ENCODE results near the gene ASCL4.

- PRO-cap = no peak
Observed at GRCh38 chr12:106146159-106146538, 7.4 kb upstream of the NUAK1 start.

GRCh38 chr12:106268969-106269499 lies 21.2 kb upstream of the CKAP4 start:
- PRO-cap = no peak

DNA sequence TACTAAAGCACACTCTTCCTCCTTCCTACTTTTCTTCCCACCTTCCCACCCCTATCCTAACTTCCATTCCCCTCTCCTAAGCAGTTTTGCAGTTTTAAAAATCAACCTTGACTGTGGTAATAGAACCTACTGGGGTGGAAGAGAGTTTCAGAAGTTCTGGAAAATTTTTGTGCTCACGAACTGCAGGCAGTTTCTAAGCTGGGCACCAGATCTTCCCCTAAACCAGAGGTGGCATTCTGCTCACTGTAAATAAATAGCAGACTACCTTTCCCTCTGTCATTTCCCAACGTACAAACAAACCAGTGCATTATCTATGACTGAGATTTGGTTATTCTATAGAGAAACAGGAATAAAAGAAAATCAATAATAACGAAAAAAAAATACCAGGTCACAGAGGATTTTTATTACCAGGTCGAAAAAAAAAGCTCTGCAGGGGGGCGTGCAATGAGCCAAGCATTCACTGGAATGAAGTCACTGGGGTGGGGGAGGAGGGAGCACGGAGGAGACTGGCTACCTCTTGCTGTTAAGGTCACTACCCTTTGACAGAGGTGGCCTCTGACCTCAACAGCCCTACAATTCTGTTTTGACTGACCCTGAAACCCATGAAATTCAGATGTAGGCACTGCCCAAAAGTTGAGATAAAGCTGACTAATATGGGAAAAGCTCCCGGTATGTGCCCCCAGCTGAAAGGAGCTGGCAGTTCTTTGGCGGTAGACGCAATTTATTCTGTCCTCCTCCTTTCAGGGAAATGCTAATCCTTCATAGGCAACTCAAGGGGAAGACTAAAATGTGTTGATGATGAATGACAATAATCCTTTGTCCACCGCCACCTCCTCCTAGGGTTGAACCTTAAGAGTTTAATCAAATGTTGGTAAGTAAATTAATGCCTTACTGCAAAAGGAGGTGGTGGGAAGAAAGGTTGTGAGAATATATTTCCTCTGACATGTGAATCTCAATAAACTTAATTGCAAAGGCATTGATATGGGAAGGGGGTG lies 6.6 kb upstream of the RIC8B start:
- PRO-cap = no peak

DNA sequence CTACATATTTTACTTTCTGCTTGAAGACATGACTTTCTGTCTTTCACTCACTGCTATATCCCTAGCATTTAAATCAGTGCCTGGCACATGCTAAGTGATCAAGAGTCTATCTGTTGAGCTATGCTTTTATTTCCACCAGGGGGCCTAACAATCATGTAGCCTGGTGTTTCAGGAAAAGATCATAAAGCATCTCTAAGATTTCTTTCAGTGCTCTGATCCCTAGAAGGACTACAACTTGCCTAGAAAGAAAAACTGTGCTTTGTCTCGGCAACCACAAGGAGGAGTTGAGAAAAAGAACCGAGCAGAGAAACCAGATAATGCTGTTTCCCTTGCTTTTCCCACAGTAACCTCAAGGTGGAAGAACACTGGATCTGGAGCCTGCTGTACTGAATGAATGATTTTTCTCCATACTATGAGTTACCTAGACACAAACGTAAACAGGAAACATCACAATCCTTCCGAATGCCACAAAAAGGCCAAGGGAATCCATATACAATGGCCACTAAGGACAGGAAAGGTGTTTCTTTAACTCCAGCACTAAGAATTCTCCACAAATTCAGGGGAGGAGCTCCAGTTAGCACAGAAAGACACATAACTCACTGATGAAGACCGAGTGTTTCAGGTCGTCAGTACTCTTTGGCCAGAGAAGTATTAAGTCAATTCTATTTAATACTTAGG lies 1.2 kb downstream of the CRY1 start:
- PRO-cap = bidirectional peak, plus-strand start at position 343 of the sequence, minus-strand start at position 345 of the sequence

- PRO-cap = no peak
Observed at GRCh38 chr12:107214396-107214727, 103.9 kb upstream of the ABTB3 start.

- PRO-cap = no peak
Observed at GRCh38 chr12:107348938-107349337, 30.7 kb downstream of the ABTB3 start.

DNA sequence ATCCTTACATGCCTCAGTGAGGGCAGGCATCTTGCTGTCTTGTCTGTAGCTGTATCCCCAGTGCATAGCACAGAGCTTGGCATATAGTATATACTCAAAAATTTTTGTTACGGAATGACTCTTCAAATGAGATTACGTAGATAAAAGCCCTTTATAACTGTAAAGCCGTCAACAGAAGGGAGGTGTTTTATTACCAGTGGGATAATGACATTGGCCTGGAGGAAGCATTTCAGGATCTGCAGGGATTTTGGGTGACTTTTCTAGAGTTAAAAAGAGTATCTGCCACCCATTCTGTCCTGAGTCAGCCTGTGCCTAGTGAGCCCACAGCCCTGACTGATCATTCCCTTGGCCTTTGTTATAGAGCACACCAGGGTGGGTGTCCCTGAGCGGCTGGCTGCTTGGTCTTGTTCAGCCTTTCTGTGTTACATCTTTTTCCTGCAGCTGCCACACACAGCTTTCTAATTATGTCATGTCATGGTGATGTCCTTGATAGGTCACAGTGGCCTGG lies 68.2 kb downstream of the ABTB3 start:
- PRO-cap = no peak

- PRO-cap = no peak
Observed at GRCh38 chr12:107540598-107540815, 145.1 kb upstream of the PWP1 start.

- PRO-cap = no peak
Observed at GRCh38 chr12:107601836-107602260, 83.8 kb upstream of the PWP1 start.

GRCh38 chr12:107660115-107660556 lies 25.5 kb upstream of the PWP1 start:
- PRO-cap = no peak

GRCh38 chr12:107660728-107661289 lies 24.8 kb upstream of the PWP1 start:
- PRO-cap = no peak

- PRO-cap = no peak
Observed at GRCh38 chr12:107711873-107712601, 26.4 kb downstream of the PWP1 start.

DNA sequence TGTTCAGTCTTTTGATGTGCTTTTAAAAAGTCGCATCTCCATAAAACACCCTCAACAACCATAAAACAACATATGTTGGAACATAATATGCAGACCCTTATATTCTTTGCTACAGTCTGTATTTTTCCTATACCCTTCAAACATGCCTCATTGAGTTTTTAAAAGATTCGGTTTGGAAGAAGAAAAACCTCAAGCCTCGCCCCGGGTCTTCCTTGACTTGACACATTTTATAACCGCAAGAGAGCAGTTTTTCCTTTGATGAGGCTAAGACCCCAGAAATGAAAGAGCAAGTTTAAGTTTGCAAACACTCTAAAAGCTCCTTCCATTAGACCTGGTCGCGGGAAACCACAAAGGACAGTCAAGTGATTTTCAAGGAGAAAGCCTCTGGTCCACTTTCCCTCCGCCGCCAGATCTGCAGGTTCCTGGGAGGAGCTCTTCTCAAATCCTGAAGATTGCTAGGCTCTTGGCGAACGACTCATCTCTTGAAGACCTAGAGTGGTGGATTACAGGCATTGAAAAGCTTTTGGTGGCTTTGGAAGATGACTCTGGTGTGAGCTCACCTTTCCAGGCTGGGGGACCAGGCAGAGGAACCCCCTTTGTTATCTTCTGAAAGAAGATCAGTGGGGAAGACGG lies at the start of gene ASCL4:
Gene ASCL4 (plus strand): TSS at position 391 of the 633 bp plus-strand sequence.
- PRO-cap = no peak

- PRO-cap = no peak
Observed at GRCh38 chr12:107780291-107780754, 5.8 kb downstream of the ASCL4 start.

DNA sequence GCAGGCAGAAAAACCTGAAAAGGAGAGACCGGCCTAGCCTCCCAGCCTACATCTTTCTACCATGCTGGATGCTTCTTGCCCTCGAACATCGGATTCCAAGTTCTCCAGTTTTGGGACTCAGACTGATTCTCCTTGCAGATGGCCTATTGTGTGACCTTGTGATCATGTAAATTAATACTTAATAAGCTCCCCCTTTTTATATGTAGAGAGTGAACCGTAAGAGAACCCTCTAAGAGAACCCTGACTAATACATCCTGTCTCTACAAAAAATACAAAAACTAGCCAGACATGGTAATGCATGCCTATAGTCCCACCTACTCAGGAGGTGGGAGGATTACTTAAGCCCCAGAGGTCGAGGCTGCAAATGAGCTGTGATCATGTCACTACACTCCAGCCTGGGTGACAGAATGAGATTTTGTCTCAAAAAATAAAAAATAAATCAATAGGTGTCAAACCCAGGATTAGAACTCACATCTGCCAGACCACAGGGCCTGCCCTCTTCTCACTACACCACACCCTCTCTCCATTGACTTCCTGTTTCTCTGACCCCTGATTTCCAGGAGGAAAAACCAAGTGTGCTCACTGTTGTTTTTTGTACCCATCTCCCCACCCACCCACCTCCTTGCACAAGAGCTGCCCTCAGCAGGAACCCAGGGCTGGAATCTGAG lies 6.4 kb downstream of the CMKLR1 start:
- PRO-cap = no peak

- PRO-cap = no peak
Observed at GRCh38 chr12:108515936-108516101, 742 bp downstream of the FICD start.

- PRO-cap = no peak
Observed at GRCh38 chr12:108562783-108562958, 275 bp downstream of the ISCU start.

GRCh38 chr12:108568779-108569220 lies 6.4 kb downstream of the ISCU start:
- PRO-cap = no peak

- PRO-cap = no peak
Observed at GRCh38 chr12:108648193-108649152, 14.8 kb upstream of the SELPLG start.

GRCh38 chr12:108690697-108691328 lies 40.5 kb downstream of the CORO1C start:
- PRO-cap = no peak